Smooth muscle cell (in vitro differentiated cells): ENCODE measurements around the genes FAM53A and NELFA.

- RAMPAGE, long total RNA, result no peak
Observed at GRCh38 chr4:1581221-1581659, 102.9 kb downstream of the FAM53A start.

DNA sequence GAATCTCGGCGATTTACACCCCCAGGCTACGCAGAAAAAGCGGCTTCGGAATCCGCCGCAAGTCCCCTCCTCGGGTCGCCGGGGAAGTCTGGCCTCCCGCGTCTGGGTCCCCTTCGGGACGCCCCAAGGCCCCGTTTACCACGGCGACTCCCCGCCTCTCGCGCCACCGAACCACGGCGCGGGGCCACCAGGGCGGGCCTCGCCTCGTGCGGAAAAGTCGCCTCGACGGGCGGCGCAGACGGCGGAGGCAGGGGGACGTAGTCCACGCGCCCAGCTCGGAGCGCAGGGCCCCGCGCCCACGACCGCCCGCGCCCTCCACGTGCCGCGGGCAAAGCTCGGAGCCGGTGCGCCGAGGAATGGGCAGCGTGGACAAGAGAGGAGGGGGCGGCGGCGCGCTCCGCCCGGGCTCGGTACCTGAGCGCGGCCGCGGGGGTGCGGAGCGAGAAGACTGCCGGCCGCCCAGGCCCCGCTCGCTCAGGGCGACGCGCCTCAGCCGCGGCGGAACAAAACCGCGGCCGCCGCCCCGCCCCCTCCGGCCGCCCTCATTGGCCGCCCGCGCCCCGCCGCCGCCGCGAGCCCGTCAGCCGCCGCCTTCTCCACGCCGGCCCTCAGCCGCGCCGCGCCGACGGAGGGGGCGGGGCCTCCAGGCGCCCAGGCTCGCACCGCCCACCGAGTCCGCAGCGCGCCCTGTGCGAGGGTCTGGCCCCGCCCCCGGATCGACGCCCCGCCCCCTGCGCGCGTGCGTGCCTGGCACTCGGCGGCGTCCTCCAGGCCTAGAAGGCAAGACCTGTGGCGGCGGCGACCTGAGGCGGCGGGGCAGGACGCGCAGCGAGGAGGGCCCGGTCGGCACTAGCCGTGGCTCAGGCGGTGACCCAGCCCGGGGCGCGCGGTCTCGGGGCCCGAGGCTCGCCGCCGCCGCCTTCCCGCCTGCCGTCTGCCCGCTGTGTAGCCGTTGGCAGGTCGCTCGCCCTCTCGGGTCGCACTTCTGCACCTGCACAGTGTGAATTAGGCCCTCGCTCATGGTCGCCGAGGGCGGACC is at the start of gene FAM53A:
FAM53A (minus strand) TSS at position 495 of the 1,039 bp plus-strand sequence.
- RAMPAGE, long total RNA, result no peak

DNA sequence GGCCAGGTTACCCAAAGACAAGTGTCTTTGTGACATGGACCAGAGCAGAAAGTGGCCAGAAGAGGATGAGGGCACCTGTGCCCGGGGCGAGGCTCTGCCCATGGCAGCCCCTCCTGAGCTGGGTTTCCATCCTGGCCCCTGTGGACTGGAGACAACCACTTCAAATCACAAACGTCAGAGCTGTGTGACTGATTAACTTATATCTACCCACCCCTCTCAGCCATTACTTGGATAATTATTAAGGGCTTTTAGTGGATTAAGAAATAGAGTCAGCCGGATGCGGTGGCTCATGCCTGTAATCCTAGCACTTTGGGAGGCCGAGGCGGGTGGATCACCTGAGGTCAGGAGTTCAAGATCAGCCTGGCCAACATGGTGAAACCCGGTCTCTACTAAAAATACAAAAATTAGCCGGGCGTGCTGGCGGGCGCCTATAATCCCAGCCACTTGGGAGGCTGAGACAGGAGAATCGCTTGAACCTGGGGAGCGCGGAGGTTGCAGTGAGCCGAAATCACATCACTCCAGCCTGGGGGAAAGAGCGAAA is 1.7 kb upstream of the FAM53A start:
- RAMPAGE, long total RNA, result no peak

GRCh38 chr4:1711012-1711883 is 871 bp downstream of the SLBP start:
- RAMPAGE, long total RNA, result no peak

- RAMPAGE, long total RNA, result no peak
Observed at GRCh38 chr4:1722679-1724099, 1.9 kb downstream of the TACC3 start.

GRCh38 chr4:1799144-1799969 is 6.3 kb downstream of the FGFR3 start:
- RAMPAGE, long total RNA, result no peak

GRCh38 chr4:1822117-1822842 is 29.2 kb downstream of the FGFR3 start:
- RAMPAGE, long total RNA, result no peak

GRCh38 chr4:1822869-1823240 is 29.8 kb downstream of the FGFR3 start:
- RAMPAGE, long total RNA, result no peak

GRCh38 chr4:1978086-1979070 is 30.4 kb downstream of the NELFA start:
- RAMPAGE, long total RNA, result no peak

DNA sequence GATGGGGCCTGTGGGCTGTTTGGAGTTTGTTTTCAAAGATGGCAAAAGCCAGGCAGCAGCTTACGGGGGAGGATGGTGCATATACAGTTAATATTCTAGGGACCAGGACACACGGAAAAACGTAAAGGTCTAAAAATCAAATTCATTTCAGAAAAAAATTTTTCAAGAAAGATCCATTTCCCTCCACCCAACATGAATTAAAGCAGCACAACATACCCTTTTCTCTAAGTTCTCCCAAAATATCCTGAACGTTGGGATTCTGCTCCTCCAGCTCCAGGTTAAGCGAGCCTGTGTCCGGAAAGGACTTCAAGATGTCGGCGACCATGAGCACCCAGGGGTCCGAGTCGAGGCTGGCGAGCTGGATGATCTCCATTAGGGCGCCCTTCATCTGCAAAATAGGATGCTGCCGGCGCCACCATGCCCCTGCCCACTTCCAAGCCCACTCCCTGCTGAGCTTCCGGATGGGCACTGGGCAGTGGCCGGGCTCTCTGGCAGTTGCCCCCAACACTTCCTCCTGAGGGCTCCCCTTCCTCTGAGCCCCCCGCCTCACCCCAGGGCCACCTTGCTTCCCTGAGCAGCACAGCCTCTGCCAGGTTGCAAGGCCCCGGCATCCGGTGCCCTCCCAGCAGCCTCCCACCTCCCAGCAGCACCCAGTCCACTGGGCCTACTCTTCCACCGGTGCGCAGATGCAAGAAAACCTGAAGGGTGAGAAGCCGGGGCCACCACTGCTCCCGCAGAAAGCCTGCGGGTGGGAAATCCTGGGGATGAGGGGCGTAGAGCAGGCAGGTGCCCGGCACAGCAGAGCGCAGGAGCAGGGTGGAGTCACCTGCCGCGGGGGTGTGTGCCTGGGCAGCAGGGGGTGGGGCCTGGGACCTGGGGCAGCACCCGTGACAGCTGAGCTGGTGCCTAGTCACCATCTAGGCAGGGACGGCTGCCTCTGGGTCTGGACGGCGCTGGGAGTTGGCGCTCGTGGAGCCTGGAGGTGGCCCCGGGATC is 17.1 kb downstream of the NELFA start:
- RAMPAGE, long total RNA, result no peak

- RAMPAGE, long total RNA, result no peak
Observed at GRCh38 chr4:2008447-2008638, 431 bp downstream of the NELFA start.

DNA sequence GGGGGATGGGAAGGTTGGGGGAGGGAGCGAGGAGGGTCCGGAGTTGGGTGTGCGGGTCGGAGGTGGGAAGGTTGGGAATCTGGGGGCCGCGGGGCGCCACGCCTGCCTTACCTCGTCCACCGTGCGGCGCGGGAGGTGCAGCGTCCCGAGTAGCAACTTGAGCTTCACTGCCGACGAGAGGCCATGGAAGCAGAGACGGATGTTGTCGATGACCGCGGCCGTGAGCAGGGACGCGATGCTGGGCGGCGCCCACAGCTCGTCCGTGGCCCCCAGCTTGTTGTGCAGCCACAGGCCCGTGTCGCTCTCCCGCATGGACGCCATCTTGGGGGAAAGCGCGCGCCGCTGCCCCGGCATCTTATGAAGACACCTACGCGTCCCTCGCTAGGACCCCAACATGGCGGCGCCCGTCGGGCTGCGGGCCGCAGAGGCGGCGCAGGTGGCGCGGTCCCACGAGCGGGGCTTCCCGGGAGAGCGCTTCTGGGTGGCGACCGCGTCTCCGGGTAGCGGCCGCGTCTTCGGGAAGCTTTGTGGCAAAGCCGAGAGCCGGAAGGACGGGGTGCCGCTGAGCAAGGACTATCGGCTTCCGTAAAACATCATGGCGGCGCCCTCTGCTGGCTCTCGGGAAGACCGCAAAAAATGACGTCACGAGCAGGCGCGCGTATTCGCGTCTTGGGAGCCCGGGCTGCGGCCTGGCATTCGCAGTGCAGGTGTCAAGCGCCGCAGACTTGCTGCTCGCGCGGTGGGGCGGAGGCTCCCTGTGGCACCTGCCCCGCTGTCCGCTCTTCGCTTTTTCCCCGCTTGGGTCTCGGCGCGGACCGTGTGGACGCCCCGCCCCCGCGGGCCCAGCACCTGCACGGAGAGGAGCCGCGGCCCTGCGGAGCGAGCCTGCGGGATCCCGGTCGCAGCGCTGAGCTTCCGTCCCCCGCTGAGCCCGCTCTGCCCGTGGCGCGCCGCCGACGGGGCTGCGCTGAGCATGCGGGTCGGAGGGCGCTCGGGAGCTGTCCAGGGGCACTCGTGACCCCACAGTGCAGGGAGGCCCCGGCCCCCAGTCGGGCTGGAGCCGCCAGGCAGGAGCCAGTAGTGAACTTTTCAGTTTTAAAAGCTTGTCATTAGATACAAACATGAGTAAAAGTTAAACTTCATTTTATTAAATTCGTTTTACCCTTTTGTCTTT is at the start of gene NELFA:
NELFA (minus strand) TSS at position 336 of the 1,174 bp plus-strand sequence.
- RAMPAGE, long total RNA, result start-site peak on the minus strand centred at position 332 of the sequence, 9 bp wide, 73 and 59 reads in 2 replicates

- RAMPAGE, long total RNA, result no peak
Observed at GRCh38 chr4:2400996-2401852, 17.2 kb downstream of the ZFYVE28 start.

DNA sequence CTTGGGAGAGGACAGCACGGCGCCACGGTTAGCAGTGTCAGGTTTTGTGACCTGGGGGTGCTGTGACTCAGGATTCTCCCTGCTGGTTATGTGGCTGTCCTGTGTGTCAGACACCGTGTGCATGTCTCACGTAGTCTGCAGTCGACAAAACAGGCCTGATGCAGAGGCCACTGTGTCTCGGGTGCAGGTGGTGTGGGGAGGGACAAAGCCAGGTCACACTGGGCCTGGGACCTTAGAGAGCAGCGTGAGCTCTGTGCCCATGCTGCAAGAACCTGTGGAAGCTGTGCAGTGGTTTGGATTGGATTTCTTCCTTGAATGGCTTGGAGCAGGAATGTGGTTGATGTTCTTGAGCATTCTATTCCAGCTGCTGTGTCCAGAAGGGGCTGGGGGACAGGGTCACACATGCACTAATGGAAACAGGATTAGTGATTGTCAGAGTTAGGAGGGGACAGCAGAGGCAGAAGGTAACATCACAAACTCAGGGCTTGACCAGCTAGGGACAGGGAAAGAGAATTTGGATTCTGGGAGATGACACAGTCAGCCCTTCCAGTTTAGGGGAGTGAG is 33.9 kb downstream of the TNIP2 start:
- RAMPAGE, long total RNA, result no peak

DNA sequence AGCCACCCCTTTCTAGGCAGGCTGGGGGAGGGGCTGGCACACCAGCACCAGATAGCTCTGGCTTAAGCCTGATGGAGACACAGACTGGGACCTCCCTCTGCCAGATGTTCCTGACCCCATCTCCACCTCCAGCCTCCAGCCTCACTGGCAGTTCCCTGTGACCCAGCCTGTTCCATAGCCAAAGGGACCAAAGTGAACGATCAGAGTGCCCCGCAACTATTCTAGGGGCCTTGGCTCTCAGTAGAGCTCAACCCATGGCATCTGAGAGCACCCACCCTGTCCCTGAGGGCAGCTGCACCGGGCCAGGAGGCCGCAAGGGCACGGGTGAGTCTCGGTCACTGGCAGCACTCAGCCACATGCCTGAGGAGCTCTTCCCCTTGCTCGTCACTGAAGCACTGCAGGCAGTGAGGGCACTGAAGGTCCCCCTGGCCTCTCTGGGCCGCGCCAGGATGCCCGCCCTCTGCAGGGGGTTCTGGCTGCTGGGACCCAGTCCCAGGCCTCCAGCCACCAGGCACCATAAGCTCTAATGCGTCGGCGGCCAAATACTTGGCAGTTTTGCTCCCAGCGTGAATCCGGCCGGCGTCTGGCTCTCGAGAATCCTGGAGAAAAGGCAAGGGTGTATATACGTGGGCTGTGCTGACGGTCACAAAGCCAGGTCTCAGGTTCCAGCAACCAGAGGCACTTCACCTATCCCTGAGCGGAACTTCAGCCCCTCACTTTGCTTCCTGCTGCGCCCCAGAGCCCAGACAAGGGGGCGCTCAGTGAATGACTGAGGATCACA is 14.0 kb downstream of the TNIP2 start:
- RAMPAGE, long total RNA, result no peak

- RAMPAGE, long total RNA, result no peak
Observed at GRCh38 chr4:2751092-2751660, 5.0 kb downstream of the TNIP2 start.

DNA sequence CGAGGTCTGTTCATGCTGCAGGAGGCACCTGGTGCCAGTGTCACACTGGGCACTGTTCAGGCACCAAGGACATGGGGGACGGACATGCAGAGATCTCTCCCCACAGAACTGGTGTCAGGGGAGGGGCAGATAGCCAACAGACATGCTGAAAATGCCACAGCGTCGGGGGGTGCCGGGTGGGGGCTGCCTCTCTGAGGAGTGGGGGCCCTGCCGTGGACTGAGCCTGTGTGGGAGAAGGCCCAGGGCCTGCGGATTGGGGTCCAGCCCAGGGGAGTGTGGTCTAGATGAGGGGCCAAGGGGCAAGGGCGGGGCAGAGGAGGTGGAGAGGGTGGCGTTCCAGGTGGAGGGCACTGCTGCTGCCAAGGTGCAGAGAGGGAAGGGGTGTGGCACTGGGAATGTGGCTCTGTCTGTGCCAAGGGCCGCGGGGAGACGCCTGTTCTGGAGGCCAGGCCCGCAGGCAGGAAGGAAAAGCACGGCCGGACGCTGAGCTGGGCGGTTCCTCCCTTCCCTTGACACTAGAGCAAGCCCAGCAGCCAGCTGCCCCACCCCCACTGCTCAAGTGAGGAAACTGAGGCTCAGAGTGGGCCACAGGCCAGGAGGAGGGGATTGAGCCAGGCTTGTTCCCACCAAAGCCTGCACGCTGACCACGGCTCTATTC is 12.8 kb downstream of the SH3BP2 start:
- RAMPAGE, long total RNA, result no peak

- RAMPAGE, long total RNA, result no peak
Observed at GRCh38 chr4:2809535-2809982, 16.7 kb downstream of the SH3BP2 start.

DNA sequence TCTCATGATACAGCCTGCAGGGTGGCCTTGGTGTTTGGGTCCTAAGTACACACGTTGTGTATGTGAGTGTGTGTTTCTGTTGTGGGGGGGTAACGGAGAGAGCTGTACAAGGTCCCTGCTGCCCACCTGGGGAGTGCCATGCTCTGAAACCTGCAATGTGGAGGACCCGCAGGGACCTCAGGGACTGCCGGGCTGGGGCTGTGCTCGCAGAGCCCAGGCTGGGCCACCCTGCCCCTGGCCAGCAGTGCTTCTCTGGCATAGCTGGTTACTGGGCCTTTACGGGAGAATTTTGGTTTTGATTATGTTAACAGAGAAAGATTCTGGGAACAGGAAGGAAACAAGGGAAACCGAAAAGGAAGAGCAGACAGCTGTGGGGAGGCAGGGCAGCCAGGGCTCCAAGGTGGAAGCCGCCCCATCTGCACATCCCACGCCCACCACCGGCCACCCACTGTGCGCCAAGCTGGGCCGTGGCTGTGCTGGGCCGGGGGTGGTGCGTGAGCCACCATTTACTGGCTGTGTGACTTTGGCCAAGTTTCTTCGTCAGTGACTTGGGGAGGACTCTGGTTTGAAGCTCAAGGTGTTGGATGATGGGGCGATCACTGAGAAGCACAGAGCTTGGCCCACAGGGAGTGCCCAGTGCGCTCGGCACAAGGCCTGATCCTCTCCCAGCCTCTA is 20.1 kb downstream of the SH3BP2 start:
- RAMPAGE, long total RNA, result no peak

GRCh38 chr4:2824449-2825276 is 19.0 kb upstream of the ADD1 start:
- RAMPAGE, long total RNA, result no peak